T-cell (primary cell): ENCODE measurements around a stretch of chr6.

DNA sequence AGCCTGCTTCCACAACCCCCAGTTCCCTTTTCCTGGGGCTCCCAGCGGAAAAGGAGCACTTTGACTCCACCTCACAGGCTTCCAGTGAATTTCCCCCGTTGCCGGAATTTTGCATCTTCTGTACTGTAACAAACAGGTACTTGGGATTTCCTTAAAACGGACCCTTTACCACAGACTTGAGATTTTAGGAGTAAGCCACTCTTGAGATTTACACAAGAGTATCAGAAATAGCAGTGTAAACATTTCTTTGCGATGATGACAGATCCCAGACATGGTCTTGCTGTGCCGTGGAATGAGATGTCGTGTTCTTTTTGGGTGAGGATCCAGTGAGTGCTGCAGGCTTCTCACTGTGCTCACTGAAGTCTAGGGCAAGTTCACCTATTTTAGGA is 8.2 kb downstream of the LRRC1 start:
- PRO-cap, 7 experiments = no peak in any of the 7 experiments

- PRO-cap, 7 experiments = no peak in any of the 7 experiments
Measured at GRCh38 chr6:53825822-53826076, 30.9 kb downstream of the LRRC1 start.

GRCh38 chr6:53910758-53911474 is 116.1 kb downstream of the LRRC1 start:
- PRO-cap, 7 experiments = no peak in any of the 7 experiments

DNA sequence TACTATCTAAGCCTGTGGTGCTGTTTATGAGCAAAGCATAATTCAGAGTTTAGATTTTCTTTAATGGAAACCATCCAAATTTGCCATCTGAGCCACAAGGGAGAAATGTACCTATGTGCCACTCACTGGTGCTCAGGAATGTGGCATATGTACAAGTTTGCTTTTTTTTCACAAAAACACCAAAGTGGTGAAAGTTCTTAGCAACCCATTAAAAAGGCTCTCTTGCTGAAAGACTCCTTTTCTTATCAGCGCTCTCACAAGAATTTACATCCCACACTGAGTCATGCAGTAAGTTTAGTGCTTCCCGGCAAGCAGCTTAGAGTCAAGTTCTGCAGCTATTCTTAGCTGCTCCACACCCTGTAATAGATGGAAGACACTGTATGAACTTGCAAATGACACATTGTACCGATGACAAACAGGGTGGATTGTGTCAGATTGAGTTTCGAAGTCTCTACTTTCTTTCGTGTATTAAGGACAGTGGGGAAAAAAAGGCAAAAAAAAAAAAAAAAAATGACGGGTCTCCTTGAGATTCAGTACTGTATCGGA is 57.2 kb upstream of the MLIP start:
- PRO-cap, 7 experiments = no peak in any of the 7 experiments

DNA sequence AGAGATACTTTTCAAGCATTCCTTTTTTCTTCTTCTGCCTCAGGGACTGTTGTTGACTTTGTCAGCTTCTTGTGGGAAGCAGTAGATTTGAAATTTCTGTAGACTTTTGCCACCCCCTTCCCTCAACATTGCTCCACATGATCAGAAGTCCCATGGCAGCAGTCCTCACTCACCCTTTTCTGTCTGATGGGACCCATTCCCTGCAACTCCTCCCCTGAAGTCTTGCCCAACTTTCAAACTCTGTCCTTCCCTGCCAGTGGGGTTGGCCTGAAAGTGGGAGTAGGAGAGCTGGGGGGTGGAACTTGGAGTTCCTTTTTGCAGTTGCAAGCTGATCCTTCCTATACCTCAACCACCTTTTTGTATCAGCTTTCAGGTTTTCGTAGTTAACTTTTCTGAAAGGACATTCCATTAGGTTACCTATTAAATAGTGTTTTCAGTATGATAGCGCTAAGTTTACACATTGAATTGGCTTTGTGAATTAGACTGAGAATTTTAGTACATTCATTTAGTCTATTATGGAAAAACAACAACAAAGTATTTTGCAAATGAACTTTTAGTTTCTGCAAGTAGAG is 38.3 kb upstream of the MLIP start:
- PRO-cap, 7 experiments = no peak in any of the 7 experiments

GRCh38 chr6:56091007-56091783 is 156.2 kb downstream of the COL21A1 start:
- PRO-cap, 7 experiments = no peak in any of the 7 experiments

DNA sequence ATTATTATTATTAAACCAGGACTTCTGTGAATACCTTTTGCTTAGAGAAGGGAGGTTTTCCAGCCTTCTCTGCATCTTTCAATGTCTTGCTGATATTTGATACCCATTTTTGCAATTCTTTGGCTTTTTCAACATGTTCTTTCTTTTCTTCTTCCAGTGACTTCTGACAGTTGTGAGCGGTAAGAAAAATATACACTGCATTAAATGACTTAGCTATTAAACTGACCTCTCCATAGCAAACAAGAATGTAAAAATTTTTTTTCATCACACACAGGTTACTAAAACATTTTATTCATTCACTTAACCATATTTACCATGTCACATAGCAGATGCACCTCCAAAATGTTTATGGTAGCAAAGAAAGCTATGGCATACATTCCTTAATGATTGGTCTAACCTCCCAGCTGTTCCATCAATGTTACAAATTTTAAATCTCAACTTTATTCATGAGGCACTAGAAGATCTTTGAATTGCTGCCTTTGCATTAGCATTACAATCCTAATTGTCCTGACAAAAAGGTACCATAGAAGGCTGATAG is 340.2 kb downstream of the DST start:
- PRO-cap, 7 experiments = no peak in any of the 7 experiments

DNA sequence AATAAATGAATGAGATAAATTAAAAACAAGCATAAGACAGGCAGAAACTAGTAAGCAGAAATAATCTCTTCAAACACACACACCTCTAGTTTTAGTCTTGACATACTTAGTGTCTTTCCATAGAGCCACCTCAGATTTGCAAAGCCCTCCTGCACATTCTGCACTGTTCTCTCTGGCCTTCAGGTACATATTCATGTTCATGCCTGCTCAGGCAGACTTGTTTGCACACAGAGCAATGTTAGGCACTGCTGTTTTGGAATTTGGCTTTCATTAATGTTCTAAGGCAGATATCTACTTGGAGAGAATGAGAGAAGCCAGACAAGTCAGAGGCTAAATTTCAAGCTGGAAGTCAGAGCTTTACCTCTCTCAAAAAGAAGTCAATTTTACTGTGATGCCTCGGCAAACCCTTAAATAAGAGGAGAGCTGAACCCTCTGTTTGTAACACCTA is 290.6 kb downstream of the DST start:
- PRO-cap, 7 experiments = no peak in any of the 7 experiments

DNA sequence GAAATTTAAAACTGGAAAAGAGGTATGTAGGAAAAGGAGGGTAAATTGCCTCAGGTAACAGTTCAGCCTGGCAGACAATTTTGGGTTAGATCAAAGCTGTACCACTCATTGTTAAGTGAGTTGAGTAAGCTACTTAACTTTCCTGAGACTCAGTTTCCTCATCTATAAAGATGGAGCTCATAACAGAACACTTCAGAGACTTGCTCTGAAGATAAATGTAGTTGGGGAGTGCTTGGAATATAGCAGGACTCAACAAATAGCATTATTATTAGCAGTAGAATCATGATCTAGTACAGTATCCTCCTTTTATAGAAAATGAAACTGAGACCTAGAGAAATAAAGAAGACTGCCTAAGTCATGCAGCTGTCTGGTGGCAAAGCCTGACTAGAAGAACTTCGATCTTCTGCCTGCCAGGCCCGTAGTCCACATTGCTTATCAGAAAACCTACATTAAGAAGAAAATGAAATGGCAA is 265.6 kb downstream of the DST start:
- PRO-cap, 7 experiments = no peak in any of the 7 experiments

DNA sequence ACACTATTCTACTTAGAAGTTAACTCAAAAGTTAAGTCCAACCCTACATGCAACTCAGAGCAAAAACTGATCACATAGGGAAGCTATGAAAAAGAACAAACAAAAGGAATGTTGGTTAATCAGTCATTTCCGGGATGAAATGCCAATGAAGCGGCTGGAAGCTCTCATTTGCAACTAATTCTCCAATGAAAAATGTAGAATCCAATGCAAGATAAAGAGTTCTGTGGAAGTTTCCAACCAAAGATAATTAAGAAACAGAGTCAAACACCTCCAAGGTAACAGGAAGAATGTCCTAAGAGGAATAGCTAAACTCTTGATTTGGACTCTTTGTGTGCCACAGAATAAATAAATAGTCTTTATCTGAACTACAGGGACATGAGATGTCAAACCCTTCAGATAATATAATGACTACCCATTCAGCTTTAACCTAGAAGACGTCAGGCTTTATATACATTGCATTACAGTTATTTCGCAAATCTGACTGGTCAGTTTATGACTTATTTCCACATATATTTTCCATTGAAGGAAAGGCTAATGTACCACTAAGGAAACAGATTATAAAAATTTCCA is 264.0 kb downstream of the DST start:
- PRO-cap, 7 experiments = no peak in any of the 7 experiments

GRCh38 chr6:56851722-56852337 is 102.8 kb downstream of the DST start:
- PRO-cap, 7 experiments = no peak in any of the 7 experiments

GRCh38 chr6:56954036-56954446 is 589 bp downstream of the DST start:
- PRO-cap, 7 experiments = no peak in any of the 7 experiments

- PRO-cap, 7 experiments = no peak in any of the 7 experiments
Measured at GRCh38 chr6:57210123-57210530, 12.0 kb downstream of the RAB23 start.

DNA sequence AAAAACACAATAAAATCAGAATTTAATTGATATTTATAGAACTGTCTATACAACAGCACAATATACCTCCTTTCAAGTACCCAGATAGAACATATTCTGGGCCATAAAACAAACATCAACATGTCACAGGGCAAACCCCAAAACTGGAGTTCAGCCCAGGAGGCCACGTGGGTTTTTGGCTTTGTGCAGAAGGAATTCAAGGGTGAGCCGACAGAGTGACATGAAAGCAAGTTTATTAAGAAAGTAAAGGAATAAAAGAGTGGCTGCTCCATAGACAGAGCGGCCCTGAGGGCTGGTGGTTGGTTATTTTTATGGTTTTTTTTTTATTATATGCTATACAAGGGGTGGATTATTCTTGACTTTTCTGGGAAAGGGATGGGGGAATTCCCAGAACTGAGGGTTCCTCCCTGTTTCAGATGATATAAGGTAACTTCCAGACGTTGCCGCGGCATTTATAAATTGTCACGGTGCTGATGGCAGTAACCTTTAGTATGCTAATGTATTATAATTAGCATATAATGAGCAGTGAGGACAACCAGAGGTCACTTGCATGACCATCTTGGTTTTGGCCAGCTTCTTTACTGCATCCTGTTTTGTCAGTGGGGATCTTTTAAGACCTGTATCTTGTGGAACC is 5.6 kb downstream of the RAB23 start:
- PRO-cap, 7 experiments = no peak in any of the 7 experiments

- PRO-cap, 7 experiments = no peak in any of the 7 experiments
Measured at GRCh38 chr6:57262189-57263104, 40.3 kb upstream of the RAB23 start.

DNA sequence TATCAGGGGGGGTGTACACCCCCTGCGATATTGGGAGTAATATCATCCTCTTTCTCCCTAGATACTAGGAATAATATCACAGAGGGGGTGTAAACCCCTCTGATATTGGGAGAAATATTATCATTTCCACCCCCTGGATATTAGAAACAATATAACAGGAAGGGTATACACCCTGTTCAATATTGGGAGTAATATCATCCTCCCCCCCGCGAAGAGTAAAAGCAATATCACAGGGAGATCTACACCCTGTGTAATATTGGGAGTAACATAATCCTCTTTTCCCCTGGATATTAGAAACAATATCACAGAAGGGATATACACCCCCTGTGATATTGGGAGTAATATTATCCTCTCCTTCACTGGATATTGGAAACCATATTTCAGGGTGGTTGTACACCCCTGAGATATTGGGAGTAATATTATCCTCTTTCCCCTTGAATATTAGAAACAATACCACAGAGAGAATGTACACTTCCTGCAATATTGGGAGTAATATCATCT is 1248.0 kb downstream of the KHDRBS2 start:
- PRO-cap, 7 experiments = no peak in any of the 7 experiments

GRCh38 chr6:63306559-63306999 is 13.2 kb downstream of the LGSN start:
- PRO-cap, 7 experiments = no peak in any of the 7 experiments

GRCh38 chr6:63476363-63476685 is 96.0 kb upstream of the PTP4A1 start:
- PRO-cap, 7 experiments = no peak in any of the 7 experiments

DNA sequence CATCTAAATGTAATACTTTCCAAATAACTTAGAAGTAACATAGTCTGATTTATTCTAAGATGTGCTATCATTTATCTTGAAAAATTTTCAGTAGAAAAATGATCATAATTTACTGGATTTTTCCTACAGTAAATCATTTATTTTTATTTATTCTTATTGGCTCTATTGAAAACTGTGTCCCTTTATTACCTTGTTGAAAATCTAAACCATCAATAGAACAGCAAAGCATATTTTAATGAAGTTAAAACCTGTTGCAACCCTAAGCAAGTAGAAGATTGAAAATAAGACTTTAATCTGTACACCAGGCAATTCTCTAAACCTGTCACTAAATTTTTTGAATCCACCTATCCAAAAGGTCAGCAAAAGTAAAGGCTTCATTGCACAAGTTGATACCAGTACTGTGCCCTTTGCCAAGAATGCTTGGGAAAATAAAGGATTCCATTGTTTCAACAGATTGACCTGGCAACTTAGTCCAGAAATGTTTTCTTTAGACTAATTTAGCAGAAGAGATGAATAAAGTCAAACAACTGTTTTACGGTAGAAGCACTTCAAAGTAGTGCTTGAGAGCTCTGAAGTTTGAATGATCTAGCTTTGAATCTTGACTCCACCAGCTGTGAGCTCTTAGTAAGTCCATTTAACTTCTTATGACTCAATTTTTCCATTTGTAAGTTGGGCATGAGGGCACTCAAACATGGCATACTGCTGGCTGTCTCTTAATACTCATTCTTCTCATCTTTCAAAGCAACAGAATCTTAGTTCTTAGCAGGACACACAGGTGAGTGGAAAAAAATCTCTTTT is 56.2 kb upstream of the PTP4A1 start:
- PRO-cap, 7 experiments = no peak in any of the 7 experiments

DNA sequence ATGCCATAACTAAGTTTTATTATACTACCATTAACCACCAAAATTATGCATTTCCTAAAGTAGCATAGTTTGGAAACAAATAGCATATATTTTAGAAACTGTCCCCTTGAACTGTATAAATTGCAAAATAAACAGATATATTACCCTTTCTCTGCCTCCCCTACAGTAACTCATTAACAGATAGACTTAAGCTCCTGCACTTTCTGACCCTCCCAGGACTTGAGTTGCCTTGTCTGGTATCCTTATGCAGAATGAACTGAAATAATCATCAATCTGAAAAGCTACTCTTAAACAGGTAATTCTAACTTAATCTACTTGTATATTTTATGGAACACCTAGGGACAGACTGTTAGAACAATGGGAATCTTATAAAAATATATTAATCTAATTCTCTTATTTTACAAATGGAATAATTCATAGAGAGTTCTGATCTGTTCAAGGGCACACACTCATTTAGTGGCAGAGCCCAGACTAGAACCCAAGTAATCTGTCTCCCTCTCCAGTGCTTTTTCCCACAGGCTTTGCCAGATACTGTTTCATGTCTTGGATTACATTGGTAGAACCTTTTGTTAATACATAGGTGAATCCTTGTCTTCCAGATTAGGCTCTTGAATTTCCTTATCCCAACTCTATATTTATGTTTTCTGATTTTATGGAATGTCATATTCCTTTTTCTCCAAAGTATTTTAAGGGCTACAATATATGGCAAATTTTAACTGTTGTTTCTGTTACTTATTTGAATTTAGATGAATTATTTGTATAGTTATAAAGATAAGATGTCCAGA is 50.6 kb upstream of the PTP4A1 start:
- PRO-cap, 7 experiments = no peak in any of the 7 experiments